ENCODE data around the genes SH3PXD2A and GSTO2.

DNA sequence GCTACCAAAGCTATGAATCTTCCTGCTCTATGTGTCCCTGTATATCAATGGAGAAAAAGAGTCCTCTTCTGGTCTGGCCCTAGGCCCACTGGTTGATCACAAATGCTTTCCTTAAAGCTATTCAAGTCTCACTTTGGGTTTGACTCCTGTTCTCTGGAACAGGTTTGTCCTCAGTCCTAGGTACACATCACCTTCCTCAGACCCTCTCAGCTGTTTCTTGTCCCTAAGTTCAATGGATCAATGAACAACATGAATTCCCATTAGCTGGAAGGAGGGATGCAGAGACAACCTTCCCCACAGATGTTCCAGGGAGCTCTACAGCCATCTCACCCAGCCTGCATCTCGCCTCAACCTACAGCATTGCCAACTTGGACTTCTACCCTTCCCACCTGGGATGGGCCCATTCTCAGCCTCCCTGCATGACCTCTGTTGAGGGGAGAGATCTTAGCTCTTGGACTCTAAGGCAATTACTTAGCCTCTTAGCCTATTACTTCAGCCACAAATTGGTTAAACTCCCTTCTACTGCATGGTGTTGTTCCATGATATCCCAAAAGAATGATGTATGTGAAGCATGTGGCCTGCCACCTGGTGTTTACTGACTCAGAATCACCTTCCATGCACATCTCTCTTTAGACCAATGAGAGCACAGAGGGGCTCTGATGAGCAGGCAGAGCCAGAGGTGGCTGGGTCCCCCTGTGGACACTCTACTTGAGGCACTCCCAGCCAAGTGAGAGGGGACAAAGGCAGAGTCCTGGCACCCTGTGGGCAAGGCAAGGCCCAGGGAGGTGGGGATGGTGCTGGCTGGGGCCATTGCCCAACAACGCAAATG lies 164.2 kb downstream of the NEURL1 start:
- RRBS = no CpG with 5 or more reads among the region's 2 CpGs

- RRBS = no CpG with 5 or more reads among the region's 17 CpGs
Measured at GRCh38 chr10:103682036-103682697, 173.2 kb downstream of the SH3PXD2A start.

- RRBS = no CpG with 5 or more reads among the region's 1 CpG
Measured at GRCh38 chr10:103836449-103836775, 19.0 kb downstream of the SH3PXD2A start.

DNA sequence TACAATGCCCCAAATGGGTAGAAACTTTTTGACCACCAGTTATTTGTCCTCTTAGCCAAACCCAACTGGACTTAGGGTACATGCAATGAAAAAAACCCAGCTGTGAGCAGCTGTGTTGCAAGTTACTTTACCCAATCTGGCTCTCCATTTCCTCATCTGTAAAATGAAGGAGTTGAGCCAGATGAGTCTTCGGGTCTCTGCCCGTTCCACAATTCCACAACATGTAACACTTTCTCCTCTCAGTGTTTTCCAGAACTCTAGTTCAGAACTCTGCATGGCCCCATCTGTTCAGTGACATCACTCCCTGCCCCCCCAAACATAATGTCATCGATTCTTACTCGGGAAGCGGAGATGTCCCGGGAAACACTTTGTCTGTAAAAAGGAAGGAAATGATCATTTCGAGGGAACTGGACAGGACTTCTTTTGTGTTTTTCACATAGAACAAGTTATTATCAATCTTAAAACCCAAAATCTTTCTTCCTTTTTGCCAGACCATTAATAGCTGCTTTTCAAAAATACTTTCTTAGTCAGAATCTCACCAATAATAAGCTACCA lies 2.5 kb downstream of the SH3PXD2A start:
- RRBS = no CpG with 5 or more reads among the region's 7 CpGs

GRCh38 chr10:103855428-103856051 lies at the start of gene SH3PXD2A:
SH3PXD2A (minus strand) TSS chr10:103855576.
- RRBS = 4% methylated on average over 39 of the region's 76 CpGs

- RRBS = no CpG with 5 or more reads among the region's 2 CpGs
Measured at GRCh38 chr10:103893854-103894240, 24.1 kb downstream of the STN1 start.

- RRBS = no CpG with 5 or more reads among the region's 30 CpGs
Measured at GRCh38 chr10:103918369-103918915, 458 bp upstream of the STN1 start.

- RRBS = no CpG with 5 or more reads among the region's 8 CpGs
Measured at GRCh38 chr10:104005348-104005857, 38.5 kb downstream of the SLK start.

GRCh38 chr10:104005858-104006250 lies 38.9 kb downstream of the SLK start:
- RRBS = no CpG with 5 or more reads among the region's 5 CpGs

DNA sequence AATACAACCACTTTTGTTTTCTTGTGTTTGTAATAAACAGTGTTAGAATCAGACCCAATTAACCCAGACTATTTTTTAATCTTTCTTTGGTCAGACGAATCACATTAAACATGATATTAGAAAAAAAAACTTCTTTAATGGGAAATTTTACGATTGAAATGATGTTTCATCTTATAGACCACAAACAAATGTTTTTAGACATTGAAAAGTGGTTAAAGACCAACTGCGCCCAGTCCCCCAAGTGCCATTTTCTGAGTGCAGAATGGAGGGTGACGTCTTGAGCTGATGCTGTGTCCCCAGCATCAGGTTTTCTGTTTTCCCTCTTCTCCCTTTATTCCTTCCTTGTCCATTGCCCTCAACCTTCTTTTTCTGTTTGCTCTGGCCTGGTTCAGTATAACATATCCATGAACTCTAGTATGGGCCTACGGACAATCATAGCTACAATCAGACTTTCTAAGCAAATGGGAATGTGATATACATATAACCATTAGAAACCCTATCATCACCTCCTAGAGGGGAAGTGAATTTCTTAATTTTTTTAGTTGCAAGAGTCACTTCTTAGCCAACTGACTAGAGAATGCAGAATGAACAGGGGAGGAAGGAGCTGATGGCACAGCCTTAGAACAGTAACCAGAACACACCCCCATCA lies 54.4 kb downstream of the COL17A1 start:
- RRBS = no CpG with 5 or more reads among the region's 5 CpGs

- RRBS = no CpG with 5 or more reads among the region's 4 CpGs
Measured at GRCh38 chr10:104076834-104077336, 8.8 kb downstream of the COL17A1 start.

DNA sequence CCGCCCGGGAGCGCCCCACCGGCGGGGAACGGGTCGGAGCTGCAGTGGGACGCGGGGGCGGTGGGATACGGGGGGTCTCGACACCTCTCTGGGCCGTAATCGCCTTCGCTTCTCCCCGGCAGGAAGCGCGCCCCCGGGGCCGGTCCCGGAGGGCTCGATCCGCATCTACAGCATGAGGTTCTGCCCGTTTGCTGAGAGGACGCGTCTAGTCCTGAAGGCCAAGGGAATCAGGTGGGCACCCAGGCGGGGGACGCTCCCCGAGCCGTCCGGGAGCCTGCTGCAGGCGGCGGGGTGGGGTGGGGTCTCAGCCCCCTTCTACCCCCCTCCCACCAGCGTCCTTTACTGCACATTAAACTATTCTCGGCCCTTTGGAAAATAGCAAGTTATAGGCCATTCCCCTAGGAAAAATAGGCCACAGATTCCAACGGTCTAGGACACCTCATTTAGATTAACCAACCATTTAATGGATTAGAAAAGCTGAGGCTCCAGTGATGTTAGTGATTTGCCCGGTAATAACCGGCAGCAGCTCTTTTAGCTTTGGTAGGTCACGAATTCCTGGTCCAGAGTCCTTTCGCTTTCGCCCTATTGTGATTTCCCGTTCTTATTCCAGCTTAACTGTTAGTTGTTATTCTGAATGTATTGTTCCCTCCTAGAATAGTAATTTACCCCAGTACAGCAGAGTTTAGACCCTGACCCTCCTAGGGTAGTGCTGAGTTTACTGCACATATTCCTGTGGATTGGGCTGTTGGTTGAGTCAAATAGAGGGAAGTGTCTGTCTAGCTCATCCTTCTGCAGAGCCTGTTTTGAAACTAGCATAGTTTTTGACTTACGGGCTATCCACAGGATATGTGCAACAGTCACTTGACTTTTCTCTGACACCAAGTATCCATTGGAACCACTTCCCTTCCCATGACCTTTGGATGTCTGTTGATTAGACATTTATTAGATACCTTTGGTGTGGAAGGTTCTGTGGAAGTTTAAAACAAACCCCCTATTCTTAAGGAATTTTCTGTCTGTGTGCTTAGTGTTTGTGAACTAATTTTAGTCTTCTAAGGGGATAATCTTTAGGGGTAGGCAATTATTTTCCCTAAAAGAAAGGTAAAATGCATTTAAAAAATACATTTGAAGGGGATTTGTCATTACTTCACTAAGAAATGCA lies 728 bp downstream of the GSTO1 start:
- RRBS = 2% methylated on average over 4 of the region's 43 CpGs

GRCh38 chr10:104268330-104269614 lies at the start of gene GSTO2:
GSTO2 (plus strand) TSS chr10:104269184.
- RRBS = 3% methylated on average over 18 of the region's 69 CpGs

DNA sequence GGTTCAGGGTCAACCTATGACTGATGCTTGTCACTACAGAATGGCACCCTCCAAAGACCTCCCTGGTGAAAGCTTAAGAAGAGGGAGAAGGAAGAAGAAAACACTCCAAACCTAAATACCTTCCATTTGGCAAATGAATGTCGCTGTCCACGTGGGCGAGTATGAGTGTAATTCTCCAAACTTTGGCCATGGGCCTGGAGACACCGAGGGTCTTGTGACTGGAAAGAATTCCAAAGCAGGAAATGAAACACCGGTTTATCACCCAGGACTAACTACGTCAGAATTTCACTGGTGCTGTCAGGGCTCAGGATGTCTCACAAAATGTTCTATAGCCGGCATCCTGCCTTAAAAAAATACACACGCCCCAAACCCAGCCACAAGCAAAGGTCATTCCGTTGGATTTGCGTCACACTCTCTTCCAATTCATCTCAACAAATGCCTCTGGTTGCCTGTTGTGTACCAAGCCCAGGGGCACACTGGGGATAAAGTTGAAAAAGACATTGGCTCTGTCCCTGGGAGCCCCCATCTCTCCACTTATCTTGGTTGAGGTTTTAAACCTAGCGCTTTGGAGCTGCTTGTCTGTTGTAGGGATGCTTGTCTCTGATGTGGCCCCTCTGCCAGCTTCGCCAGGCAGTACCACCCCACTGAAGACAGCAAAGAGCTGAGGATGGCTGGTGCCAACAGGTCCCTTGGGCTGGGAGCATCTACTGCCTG lies 31.1 kb downstream of the GSTO2 start:
- RRBS = 88% methylated on average over 3 of the region's 12 CpGs

GRCh38 chr10:104300630-104301309 lies 31.8 kb downstream of the GSTO2 start:
- RRBS = no CpG with 5 or more reads among the region's 8 CpGs

GRCh38 chr10:104308705-104309376 lies 29.4 kb downstream of the ITPRIP start:
- RRBS = no CpG with 5 or more reads among the region's 6 CpGs

GRCh38 chr10:104323943-104324805 lies 14.1 kb downstream of the ITPRIP start:
- RRBS = no CpG with 5 or more reads among the region's 17 CpGs

DNA sequence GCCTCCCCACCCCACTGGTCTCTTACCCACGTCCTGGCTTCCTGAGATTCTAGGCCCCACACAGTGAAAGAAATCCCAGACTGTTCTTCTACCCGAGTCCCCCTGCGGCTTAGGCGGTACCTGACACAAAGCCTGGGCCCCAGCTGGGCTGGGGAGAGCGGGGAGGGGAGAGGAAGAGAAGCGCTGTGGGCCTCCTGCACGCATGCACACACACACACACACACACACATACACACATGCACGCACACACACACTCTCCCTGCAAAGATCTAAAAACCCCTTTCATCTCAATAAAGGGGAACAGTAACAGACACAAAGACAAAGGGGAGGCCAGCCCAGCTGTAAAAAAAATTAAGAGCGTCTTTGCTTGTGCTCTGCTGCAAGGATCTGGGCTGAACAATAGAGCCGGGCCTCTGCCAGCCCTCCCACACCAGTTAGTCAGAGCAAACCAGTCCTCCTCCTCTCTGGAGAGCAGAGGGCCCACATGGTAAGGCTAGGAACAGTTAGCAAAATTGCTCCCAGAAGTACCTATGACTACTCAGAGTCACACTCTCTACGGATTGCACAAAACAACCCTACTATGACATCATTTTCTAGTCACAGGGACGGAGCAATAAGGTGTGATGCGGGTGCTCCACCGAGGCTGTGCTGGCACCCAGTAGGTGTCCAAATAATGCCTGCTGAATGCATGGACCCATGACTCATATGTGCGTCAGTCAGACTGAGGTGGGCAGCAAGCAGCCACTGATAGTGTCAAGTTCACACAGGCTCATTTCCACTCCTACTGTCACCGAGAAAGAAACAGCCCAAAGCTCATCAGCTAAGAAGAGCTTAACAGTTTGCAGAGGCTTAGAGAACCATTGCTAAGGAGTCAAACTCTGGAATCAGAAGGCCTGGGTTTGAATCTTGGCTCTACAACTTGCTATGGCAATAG lies 9.2 kb downstream of the ITPRIP start:
- RRBS = no CpG with 5 or more reads among the region's 16 CpGs

- RRBS = no CpG with 5 or more reads among the region's 15 CpGs
Measured at GRCh38 chr10:104333793-104334415, 4.4 kb downstream of the ITPRIP start.

GRCh38 chr10:104349514-104350220 lies 4.0 kb upstream of the CFAP58 start:
- RRBS = no CpG with 5 or more reads among the region's 6 CpGs